Mesangial cell (primary cell): Measurements from ENCODE around the gene P2RY6.

- RAMPAGE, long total RNA: no peak
Observed at GRCh38 chr11:72785754-72786275, 8.0 kb downstream of the STARD10 start.

- RAMPAGE, long total RNA: no peak
Observed at GRCh38 chr11:72820661-72821522, 6.7 kb downstream of the ATG16L2 start.

- RAMPAGE, long total RNA: no peak
Observed at GRCh38 chr11:72932098-72932926, 118.1 kb downstream of the ATG16L2 start.

GRCh38 chr11:72982131-72982492 lies 160.0 kb downstream of the FCHSD2 start:
- RAMPAGE, long total RNA: no peak

DNA sequence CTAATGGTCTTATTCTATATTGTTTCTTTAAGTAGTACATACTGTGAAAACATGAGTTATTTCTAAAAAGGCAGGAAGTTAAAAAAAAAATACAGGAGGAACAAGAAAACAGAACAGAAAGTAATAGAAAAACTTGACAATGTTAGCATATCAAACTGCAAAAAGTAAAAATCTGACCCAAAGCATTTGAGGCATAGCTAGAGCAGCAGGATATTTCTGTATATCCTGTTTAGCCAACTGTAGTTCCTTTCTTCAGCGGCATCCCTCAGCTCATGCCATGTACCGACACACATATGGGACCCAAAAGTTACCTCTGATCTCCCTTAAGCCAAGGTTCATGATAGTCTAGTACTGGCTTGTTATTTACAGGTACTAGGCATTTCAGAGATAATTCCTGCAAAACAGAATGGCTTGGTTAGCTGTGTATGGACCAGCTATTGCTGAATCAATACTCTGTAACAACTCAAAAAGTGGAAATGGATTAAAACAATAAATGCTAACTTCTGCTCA lies 94.1 kb downstream of the FCHSD2 start:
- RAMPAGE, long total RNA: no peak

GRCh38 chr11:73152399-73152822 lies 10.3 kb upstream of the FCHSD2 start:
- RAMPAGE, long total RNA: no peak

DNA sequence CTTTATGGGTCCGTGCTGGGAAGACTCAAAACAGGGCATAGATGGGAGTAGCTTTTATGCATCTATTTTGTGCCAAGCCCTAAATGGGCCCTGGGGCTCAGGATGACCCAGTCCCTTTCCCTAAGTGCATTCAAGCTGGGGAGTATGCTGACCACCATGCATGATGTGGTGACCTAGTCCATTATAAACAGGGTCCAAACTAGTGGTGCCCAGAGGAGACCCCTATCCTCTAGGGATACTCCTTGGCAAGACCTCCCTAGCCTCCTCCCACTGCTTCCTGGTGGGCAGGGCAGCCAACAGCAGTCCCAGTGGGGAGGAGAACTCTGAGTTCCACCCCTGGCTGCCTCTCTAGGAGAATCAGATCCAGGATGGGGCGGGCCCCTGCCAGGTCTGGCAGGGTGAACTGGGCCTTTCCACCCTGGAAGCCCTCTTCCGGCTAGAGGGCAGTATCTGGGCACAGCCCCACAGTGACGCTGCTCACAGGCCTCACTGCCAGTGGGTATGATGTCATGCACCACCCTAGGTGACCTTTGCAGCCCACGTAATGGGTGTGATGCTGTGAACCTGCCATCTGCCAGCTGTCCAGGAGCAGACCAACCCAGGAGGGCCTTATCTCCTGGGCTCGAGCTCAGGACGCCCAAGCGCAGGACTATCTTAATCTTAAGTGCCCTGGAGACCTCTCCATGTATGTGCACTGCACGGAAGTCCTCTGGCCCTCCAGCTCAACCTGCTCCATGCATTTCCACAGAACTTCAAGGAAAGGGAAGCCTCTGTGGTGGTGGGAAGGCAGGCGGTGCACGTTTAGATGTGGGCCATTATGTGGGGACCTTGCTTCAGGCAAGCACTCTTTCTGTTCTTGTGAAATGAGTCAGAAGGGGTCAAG lies 31.7 kb upstream of the FCHSD2 start:
- RAMPAGE, long total RNA: no peak

DNA sequence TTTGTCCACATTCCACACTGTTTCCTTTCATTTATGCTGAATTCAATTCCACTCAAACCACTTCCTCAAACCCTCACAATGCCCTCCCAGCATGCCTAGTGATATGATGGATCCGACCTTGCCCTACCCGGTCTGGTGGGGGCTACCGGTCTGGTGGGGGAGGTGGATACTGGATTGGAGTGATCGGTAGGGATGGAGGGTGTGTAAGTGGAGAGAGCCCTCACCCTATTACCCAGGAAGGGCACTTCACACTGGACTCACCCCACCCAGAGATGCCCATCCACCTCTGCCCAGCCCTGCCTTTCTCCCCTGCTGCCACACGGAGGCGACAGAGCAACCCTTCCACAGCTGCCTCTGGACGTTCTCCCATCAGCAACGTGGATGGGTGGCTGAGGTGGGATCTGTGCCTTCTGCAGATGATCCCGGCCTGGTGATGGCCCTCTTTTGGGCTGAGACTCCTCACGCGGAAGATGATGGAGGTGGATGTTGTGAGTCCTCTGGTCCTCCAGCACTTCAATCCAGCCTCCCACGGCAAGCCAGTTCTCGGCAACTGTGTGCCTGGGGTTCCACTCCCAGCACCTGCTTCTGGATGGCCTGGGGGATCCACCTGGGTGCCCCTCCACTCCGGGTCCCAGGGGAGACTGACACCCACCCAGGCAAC lies 32.9 kb upstream of the P2RY2 start:
- RAMPAGE, long total RNA: no peak

GRCh38 chr11:73271808-73272997 lies at the start of gene P2RY6:
P2RY6 (plus strand) TSS chr11:73272338.
- RAMPAGE, long total RNA: no peak

DNA sequence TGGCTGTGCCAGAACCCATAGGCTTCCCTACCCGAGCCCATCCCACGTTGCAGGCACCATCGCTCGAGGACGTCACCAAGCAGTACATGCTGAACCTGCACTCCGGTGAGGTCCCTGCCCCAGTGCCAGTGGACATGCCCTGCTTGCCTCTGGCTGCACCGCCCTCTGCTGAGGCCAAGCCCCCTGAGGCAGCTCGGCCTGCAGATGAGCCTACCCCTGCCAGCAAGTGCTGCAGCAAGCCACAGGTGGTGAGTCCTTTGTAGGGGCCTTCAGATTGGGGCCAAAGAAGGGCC lies 3.5 kb downstream of the ARHGEF17 start:
- RAMPAGE, long total RNA: no peak

- RAMPAGE, long total RNA: no peak
Observed at GRCh38 chr11:73317580-73317914, 9.5 kb downstream of the ARHGEF17 start.

GRCh38 chr11:73382912-73384255 lies 7.2 kb downstream of the RELT start:
- RAMPAGE, long total RNA: no peak

- RAMPAGE, long total RNA: no peak
Observed at GRCh38 chr11:73778821-73780178, 8.4 kb upstream of the MRPL48 start.

DNA sequence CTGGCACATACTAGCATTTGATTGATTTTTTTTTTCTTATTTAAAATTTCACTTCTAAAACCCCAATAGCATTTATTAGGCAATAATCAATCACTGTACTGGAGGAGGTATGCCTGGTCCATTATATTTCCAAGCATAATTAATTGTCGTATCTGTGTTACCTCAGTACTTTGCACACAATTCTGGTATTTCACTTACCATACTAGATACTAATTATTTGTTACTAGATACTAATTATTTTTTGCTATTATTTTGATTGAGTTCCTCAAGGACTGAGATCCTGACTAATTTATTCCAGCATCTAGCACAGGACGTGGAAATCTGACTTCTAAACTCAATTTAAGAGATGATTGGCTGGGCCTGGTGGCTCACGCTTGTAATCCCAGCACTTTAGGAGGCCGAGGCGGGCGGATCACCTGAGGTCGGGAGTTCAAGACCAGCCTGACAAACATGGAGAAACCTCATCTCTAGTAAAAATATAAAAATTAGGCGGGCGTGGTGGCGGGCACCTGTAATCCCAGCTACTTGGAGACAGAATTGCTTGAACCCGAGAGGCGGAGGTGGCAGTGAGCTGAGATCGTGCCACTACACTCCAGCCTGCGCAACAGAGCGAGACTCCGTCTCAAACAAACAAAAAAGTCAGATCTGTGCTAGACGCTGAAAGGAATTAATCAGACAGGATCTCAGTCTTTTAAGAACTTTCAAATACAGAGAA lies 596 bp upstream of the MRPL48 start:
- RAMPAGE, long total RNA: no peak

DNA sequence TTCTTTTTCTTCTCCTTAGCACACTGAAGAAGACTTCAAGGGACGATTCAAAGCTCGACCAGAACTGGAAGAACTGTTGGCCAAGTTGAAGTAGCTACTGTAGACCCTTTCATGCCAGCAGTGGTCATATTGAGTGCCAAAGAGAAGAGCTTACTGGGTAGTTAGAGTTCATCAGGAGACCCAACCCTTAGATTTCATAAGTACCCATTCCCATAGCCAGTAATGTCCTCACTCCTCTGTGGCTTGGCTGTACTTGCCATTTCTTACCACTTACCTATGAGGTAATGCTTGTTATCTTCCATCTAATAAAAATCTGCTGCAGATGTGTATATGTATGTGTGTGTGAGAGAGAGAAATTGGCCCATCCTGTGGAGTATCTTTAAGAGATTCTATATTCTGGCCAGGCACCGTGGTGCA lies 12.4 kb downstream of the COA4 start:
- RAMPAGE, long total RNA: no peak

DNA sequence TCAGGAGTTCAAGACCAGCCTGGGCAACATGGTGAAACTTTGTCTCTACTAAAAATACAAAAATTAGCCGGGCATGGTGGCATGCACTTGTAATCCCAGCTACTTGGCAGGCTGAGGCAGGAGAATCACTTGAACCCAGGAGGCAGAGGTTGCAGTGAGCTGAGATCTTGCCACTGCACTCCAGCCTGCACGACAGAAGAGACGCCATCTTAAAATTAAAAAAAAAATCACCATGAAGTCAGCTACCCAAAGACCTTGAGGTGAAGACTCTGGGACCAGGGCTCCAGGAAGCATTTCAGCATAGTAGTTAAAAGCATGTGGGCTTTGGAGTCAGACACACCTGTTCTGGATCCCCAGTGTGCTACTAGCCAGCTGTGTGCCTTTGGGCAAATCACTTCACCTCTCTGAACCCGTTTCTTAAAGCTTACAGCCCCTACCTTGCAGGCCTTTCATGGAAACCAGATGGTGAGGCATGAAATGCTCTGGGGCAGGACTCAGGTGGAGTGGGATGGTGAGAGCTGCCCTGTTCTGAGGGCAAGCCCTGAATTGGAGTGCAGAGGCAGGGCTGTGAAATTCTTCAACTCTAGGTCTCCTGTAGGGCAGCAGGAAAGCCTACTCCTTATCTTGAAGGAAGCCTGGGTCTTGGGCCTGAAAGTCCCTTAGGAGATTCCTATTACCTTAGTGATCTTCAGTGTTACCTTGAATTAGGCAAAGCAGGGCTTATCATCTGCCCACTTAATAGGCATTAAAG lies 10.5 kb downstream of the UCP2 start:
- RAMPAGE, long total RNA: no peak

GRCh38 chr11:73976065-73976494 lies 6.6 kb downstream of the UCP2 start:
- RAMPAGE, long total RNA: no peak

DNA sequence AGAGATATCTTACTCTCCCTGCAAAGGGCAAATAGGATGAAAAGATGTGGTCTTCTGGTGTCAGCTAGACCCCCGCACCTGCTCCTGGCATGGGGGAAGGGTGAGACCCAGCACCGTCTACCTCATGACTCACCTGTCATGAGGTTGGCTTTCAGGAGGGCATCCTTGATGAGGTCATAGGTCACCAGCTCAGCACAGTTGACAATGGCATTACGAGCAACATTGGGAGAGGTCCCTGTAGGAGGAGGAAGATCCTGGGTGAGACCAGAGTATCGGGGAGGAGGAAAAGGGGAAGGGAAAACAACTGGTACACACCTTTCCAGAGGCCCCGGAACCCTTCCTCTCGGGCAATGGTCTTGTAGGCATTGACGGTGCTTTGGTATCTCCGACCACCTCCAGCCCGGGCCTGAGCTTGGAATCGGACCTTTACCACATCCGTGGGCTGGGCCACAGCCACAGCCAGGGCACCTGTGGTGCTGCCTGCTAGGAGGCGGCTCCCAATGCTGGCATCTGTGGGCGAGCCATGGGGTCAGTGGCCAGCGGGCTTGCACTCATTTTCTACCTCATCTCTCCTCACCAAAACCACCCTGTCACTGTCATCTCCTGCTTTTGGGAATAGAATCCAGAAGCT lies 6.0 kb downstream of the UCP2 start:
- RAMPAGE, long total RNA: start-site peak on the minus strand centred at position 197 of the sequence, 43 bp wide, 120 reads

- RAMPAGE, long total RNA: no peak
Observed at GRCh38 chr11:73977916-73978223, 4.8 kb downstream of the UCP2 start.

DNA sequence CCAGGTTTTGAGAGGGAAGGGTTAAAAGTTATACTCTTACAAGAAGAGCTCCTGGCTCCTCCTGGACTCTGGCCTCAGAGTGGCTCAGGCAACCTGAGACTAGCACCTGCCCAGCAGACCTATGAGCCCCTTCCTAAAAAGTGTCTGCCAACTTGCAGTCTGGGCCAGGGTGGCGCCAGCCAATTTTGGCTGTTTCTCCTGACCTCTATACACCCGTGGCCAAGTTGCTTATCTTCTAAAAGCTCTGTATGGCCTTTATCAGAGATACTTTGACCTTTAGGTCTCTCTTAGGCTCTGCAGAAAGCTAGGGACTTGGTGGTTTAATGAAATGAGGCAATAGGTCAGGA lies 10.2 kb upstream of the UCP3 start:
- RAMPAGE, long total RNA: no peak